Sigmoid colon (tissue), 4 donors: ENCODE measurements around the genes FRMD4A, HSPA14 and RSU1.

- PRO-cap = no peak
- RAMPAGE, long total RNA, 4 experiments = no peak in any of the 4 experiments
Observed at GRCh38 chr10:13712727-13713519, 126.2 kb downstream of the PRPF18 start.

GRCh38 chr10:13728955-13729581 is 142.3 kb downstream of the PRPF18 start:
- PRO-cap = no peak
- RAMPAGE, long total RNA, 4 experiments = no peak in any of the 4 experiments

DNA sequence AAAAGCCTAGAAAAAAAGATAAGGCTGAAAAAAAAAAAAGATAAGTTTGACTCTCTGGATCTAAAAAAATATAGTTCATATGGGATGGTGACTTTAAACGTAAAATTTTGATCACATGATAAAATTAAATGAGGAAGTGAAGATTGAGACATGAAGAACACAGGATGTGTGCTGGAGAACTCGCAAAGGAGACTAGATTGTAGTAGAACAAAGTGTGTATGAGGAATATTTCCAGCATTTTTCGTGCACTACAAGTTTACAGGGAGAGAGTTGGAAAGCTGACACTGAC is 286.4 kb downstream of the PRPF18 start:
- PRO-cap = no peak
- RAMPAGE, long total RNA, 4 experiments = no peak in any of the 4 experiments

GRCh38 chr10:14016277-14016734 is 314.4 kb downstream of the FRMD4A start:
- PRO-cap = no peak
- RAMPAGE, long total RNA, 4 experiments = no peak in any of the 4 experiments

- PRO-cap = no peak
- RAMPAGE, long total RNA, 4 experiments = no peak in any of the 4 experiments
Observed at GRCh38 chr10:14074272-14074565, 256.5 kb downstream of the FRMD4A start.

DNA sequence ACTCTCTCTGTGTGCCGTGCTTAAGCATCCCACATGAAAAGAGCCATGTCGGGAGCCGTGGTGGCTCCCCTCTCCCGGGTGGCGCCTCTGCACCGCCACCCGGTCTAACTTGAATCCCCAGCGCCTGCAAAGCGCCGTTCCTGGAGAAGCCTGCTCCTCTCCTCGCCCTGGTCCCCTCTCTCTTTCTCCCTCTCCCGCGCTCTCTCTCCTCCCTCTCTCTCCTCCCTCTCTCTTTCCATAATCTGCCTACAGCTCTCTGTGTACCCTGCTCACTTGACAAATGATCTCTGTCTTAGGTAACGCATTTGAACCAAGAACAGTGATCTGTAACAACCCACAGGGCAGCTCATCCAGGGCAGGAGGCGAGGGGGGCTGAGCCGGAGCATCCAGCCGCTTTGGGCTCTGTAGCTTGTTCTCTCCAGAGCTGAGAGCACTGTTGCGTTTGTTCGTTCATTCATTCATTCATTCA is 156.6 kb downstream of the FRMD4A start:
- PRO-cap = no peak
- RAMPAGE, long total RNA, 4 experiments = start-site peak on the minus strand in 1 of 4 experiments, centred at position 97 of the sequence, 5 reads per replicate

DNA sequence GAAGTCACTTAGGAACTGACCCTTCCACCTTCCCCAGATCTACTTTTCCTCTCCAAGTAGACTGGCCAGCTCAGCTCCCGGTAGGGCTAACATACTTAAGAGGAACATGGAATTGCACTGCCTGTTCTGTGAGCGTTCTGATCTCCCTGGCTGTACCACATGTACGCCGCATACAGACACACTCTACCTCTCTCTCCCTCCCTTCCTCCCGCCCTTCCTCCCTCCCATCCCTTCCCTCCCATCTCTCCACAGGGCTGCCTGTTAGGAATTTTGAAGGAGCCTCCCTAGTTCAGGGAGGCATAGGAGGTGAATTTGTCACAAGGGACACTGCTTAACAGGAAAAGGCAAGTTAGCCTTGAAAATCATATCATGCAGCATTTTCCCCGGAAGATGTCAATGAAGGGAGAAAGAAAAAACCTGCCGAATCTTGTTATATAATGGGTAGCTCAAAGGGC is at the start of gene FRMD4A:
Gene FRMD4A, minus strand, starts transcription at position 178 of the 455 bp plus-strand sequence.
- PRO-cap = no peak
- RAMPAGE, long total RNA, 4 experiments = no peak in any of the 4 experiments

DNA sequence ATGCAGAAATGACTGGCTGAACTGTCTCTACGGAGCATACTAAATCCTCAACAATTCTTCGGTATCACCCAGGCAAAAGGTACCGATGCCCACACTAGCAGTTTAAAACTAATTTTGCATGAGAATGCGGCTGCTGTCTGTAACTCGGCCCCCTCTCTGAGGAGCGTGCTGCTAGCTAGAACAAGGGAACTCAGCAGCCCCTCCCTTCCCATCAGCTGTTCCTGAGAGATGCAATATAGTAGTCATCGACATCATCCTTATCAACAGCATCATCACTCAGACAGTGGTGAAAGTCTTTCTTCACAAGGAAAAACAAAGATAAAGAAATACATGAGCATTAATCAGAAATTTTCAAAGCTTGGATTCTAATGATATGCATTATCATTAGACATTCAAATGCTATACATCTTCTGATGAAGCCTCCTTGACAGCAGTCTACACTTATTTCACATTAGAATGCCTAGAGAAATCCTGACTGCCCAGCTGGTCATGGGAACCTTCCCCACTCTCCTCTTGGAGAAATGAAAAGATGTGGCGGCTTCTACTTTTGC is 189.1 kb upstream of the FRMD4A start:
- PRO-cap = no peak
- RAMPAGE, long total RNA, 4 experiments = no peak in any of the 4 experiments

DNA sequence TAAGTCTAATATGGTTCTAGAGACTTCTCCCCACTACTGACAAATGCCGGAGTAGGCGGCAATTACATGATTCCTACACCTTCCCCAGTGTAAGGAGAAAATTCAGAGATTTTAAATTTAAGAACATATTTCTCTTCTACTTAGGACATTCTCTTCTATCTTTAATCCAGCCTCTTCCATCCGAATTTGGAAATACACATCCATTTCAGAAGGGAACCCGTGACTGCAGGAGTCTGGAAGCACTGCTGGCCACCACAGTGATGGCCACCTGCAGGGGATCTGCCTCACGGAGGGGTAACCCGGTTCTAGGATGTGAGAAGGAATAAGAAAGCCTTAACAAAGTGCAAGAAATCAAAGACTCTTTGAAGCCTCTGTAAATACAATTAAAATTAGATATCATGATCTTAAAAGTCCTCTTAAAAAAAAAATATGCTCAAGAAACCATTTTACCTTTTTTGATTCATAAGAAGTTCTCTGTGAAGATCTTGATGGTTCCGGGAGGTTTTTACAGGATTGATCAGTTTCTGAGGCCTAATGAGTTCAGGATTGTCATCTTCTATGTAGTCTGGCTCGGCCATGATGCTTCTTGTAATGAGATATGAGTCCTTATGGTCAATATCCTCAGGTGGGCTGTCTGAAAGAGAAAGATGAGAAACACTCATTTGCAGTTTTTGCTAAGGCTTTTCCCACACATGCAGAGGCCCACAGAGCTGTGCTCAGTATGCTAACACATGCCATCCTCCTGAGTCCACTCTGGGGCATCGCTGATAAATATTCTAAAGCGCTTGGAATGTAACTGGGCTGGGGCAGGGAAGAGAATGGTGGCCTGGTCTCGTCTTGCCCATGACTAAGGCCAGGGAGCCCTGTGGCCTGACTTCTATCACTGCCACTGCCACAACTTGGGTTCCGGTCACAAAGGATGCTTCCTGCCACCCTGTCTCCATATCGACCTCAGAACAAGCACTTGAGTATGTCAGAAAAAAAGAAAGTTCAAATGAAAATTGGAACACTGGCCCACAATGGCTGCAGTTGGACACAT is 199.5 kb upstream of the FRMD4A start:
- PRO-cap = no peak
- RAMPAGE, long total RNA, 4 experiments = no peak in any of the 4 experiments

DNA sequence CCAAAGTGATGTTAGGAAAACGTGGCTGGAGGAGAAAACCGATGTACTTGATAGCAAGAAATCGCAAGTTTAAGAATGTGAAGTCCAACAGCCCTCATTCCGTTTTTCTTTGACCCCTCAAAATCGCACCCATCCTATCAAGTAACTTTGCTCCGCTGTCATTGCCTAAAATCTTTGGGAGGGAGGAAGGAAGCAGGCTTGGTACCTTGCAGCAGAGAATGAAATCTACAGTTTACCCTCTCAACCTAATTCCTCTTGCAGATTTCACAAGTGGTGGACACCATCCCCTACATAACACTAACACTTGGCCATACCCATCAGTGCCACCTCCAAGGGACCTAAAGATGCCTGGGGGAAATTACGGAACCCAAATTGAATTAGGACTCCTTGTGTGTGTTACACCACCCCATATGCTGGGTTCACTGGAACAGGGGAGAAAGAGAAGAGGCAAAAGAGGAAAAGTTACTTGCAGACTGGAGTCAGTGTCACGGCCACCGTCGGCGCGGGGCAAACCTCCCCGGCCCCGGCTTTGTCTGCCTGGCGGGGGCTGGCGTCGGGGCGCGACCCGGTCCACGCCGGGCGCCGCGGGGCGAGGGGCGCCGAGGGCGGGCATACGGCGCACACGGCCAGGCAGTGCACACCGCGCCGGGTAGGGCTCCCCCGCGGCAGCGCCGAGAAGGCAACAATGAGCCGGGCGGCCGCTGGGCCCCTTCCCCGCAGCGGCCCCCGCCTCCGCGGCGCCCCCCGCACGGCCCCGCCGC is 171.3 kb downstream of the FAM107B start:
- PRO-cap = no peak
- RAMPAGE, long total RNA, 4 experiments = no peak in any of the 4 experiments

- PRO-cap = no peak
- RAMPAGE, long total RNA, 4 experiments = no peak in any of the 4 experiments
Observed at GRCh38 chr10:14604725-14605133, 170.0 kb downstream of the FAM107B start.

DNA sequence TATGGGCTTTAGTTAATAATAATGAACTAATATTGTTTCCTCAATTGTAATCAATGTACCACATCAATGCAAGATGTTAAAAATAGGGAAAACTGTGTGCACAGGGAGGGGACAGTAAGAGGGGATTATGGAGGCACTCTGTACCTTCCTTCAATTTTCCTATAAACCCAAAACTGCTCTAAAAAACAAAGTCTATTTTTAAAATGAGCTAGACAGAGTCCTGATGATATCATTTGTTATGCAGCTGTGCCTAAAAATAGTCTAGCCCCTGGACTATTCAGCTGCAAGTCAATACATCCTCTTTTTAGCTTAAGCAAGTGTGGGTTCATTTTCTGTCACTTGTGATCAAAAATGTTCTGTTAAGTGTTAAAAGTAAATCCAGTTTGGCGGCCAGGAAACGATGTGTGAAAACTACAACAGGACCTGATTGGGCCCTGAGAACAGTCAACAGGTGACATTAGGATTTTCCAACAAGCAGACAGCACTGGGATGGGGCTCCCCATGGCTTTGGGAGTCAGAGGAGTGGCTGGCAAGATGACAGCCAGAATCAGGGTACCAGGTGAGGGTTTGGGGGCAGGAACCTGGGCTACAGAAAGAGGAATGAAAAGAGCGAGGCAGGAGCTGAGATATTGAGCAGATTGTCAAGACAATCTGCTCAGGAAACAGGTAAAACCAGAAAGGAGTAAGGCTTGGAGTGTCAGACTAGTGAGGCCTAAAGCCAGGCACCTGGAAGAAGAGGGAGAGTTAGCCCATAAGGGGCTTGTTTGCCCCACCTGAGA is 33.9 kb downstream of the FAM107B start:
- PRO-cap = no peak
- RAMPAGE, long total RNA, 4 experiments = no peak in any of the 4 experiments

- PRO-cap = no peak
- RAMPAGE, long total RNA, 4 experiments = no peak in any of the 4 experiments
Observed at GRCh38 chr10:14749043-14749780, 25.5 kb downstream of the FAM107B start.

DNA sequence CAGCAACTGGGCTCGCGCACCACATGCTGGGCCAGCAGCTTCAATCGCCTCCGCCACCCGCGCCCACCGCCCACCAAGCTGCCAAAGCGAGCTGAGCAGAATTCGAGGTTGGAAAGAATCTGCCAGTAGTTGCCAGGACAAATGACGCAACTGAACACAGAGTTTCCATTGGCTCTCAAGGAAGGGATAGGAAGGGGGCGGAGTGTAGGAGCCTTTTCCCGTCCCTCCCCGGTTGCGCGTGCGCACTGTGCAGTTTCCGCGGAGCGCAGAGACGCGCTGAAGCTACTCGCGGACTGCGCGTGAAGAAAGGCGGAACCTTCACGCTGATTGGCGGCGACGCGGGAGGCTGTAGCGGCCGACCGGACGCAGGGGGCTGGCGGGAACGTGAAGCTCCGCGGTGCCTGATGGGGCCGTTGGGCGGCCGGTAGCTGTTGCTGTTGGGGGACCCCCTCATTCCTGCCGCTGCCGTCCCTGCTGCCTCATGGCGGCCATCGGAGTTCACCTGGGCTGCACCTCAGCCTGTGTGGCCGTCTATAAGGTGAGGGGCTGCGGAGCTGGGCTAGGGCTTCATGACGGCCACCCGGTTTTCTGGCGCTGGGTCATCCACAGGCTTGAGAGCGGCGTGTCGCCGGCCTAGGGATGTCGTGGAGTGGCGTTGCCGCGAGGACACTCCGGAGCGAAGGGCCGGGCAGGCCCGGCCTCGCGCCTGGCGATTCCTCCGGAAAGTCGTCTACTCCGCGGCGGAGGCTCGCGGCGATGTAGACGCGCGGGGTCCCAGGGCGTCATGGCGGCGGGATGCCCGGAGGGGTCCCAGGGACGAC is at the start of gene HSPA14:
Gene HSPA14, plus strand, starts transcription at position 385 of the 821 bp plus-strand sequence.
- PRO-cap = bidirectional peak, plus-strand start at position 245 of the sequence, minus-strand start at position 143 of the sequence
- RAMPAGE, long total RNA, 4 experiments = start-site peak on the plus strand in 3 of 4 experiments, centred at positions 385 to 392 of the sequence, 87 to 302 reads per replicate

DNA sequence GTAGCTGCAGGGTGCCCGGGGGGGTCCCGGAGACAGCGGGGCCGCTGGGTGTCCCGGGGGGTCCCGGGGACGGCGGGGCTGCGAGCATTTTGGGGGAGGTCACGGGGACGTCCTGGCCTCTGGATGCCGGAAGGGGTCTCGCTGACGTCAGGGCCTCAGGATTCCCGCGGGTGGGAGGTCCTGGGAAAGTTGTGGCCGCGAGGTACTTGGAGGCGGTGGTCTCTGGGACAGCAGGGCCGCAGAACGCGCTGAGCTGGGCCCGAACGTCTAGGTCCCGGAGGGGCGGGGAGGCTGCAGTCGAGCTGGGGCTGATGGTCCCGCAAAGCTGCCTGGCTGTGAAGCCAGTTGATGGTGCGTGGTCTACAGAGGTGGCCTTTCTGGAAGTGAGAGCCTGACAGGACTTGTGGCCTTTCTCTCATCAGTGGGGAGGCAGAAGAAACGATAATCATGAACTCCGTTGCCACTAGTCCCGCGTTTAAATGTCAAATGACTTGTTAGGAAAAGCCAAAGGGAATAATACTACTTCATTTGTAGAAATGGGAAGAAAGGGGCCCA is 714 bp downstream of the HSPA14 start:
- PRO-cap = no peak
- RAMPAGE, long total RNA, 4 experiments = no peak in any of the 4 experiments

- PRO-cap = no peak
- RAMPAGE, long total RNA, 4 experiments = no peak in any of the 4 experiments
Observed at GRCh38 chr10:15212913-15214094, 44.8 kb upstream of the NMT2 start.

DNA sequence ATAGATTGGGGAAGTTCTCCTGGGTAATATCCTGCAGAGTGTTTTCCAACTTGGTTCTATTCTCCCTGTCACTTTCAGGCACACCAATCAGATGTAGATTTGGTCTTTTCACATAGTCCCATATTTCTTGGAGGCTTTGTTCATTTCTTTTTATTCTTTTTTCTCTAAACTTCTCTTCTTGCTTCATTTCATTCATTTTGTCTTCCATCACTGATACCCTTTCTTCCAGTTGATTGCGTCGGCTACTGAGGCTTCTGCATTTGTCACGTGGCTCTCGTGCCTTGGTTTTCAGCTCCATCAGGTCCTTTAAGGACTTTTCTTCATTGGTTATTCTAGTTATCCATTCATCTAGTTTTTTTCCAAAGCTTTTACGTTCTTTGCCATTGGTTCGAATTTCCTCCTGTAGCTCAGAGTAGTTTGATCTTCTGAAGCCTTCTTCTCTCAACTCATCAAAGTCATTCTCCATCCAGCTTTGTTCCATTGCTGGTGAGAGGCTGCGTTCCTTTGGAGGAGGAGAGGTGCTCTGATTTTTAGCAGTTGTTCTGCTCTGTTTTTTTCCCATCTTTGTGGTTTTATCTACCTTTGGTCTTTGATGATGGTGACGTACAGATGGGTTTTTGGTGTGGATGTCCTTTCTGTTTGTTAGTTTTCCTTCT is 50.5 kb downstream of the ITGA8 start:
- PRO-cap = no peak
- RAMPAGE, long total RNA, 4 experiments = no peak in any of the 4 experiments

DNA sequence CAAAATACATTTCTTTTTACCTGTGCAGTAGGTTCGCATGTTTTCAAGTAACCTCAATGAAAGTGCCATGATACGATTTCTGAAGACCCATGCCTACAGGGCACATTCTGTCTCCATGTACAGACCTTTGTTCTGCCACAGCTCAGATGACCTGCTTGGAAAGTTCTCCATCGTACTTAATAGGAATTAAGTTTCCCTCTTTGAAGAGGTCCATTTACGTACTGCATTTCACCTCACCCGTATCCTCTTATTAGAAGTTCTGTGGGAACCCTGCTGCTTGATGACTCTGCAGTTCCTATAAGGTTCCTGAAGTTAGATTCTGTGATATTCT is 50.9 kb downstream of the MINDY3 start:
- PRO-cap = no peak
- RAMPAGE, long total RNA, 4 experiments = no peak in any of the 4 experiments

DNA sequence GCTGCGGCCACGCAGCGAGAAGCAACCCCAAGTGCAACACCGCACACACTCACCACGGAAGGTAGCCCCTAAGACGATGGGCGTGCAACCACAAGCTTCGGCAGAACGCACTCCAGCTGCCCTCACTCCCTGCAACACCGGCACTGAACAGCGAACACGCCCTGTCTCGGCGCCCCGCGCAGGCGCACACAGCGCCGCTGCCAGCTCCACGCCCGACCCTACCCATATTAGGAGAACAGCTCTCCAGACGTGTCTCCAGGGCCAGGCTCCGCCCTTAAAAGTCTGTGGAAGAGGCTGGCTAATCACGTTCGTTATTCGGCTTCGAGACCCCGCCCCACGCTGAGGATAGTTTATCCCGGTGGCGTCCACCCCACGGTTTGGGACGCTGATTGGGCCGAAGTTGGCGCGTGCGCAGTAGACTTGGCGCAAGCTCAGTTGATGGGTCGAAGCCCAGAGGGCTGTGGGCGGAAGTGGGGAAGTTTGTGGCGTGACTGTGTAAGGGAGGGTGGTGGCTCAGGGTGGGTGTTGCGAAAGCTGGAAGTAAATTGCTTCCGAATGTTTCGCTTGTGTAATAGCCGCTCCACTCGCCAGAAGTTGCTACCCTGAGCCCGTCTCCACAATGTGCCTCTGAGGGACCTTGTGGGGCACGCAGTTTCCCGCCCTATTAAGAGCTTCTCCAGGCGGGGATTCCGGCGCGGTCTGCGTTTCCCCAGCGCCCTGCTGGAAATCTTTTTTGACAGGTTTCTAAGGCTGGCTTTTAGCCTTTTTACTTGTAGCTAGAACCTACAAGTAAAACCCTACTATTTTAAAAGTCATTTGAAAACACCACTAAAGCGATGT is at the start of gene RSU1:
Gene RSU1, minus strand, starts transcription at position 163 of the 840 bp plus-strand sequence.
- PRO-cap = bidirectional peak, plus-strand start at position 483 of the sequence, minus-strand start at position 145 of the sequence; unidirectional peak, plus-strand start at position 571 of the sequence
- RAMPAGE, long total RNA, 4 experiments = start-site peak on the minus strand in 4 of 4 experiments, centred at positions 142 to 152 of the sequence, 506 to 1,937 reads per replicate

GRCh38 chr10:16828536-16829389 is 11.5 kb upstream of the RSU1 start:
- PRO-cap = no peak
- RAMPAGE, long total RNA, 4 experiments = no peak in any of the 4 experiments